Endothelial cell (in vitro differentiated cells): ENCODE results near the gene SPIRE1.

DNA sequence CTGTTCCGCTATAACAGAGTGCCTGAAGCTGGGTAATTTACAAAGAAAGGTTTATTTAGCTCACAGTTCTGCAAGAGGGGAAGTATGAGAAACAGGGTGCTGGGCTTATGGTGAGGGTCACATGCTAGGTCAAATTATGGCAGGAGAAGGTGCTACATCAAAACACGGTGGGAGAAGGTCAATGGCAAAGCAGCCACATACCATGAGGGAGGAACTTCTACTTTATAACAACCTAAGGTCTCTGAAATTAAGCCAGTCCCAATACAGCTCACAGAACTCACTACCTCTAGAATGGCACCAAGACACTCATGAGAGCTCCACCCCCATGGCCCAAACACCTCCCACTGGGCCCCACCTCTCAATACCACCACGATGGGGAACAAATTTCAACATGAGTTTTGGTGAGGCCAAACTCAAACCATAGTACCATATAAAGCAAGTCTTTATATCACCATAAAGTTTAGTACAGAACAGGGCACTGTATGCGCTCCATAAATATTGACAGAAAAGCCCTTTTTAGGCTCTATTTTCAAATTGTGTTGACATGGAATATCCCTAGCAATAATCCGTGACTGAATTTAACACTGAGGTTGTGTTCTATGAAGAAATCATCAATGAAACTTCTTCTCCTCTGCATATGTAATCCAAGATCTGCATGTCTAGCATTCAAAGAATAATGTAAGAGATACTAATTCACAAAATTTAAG, 3.3 kb downstream of the AFG3L2 start:
- PRO-cap: no peak

GRCh38 chr18:12470562-12471309, 63.0 kb downstream of the PRELID3A start:
- PRO-cap: unidirectional peak, minus-strand start at chr18:12470714

- PRO-cap: bidirectional peak, plus-strand start at chr18:12657596, minus-strand start at chr18:12657607; bidirectional peak, plus-strand start at chr18:12658219, minus-strand start at chr18:12657904
These were observed at the start of gene SPIRE1 for GRCh38 chr18:12657364-12658350. TSS of gene SPIRE1 (minus strand) at chr18:12658107.

DNA sequence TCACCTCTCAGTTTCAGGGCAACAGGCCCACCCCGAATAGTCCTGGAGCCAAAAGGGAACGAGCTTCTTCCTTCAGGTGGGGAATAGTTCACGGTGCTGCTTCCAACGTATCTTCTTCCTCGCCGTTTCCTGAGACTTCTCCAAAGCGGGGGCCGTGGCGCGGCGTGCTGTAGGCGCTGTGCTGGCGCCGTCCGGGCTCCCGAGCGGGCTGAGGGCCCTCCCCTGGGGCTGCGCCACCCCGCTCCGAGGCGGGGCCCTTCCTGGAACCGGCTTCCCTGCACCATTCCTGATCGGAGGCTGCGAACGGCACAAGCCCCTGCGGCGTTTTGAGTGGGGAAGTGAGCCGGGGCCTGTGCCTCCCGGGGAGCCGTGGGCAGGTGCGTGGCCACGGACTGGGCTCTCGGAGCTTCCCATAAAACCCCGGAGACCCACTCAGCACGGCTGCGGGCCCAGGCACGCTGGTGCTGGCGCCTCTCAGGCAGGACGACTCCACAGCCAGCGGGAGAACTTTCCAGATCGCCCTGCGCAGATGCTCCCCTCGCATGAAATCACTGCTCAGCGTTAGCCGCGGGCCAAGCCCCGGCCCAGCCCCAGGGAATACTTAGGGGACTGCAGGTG, 74.7 kb downstream of the PSMG2 start:
- PRO-cap: unidirectional peak, minus-strand start at position 197 of the sequence

DNA sequence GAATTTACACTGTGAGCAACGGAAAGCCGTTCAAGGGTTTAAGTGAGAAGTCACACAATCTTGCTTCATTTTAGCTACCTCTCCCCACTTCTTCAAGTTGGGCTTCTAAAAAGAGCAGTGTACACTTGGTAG, 3.8 kb downstream of the PTPN2 start:
- PRO-cap: no peak

- PRO-cap: no peak
These were observed 12.9 kb upstream of the PTPN2 start for GRCh38 chr18:12896991-12897336.

GRCh38 chr18:12921285-12921655, 26.5 kb upstream of the SEH1L start:
- PRO-cap: no peak

- PRO-cap: no peak
These were observed 95.8 kb downstream of the CEP192 start for GRCh38 chr18:13087020-13087224.

GRCh38 chr18:13110306-13110998, 108.1 kb upstream of the LDLRAD4 start:
- PRO-cap: no peak

- PRO-cap: bidirectional peak, plus-strand start at chr18:13217634, minus-strand start at chr18:13217565; bidirectional peak, plus-strand start at chr18:13217865, minus-strand start at chr18:13217841; bidirectional peak, plus-strand start at chr18:13218225, minus-strand start at chr18:13218135; bidirectional peak, plus-strand start at chr18:13218433, minus-strand start at chr18:13218472
These were observed 765 bp upstream of the LDLRAD4 start for GRCh38 chr18:13217419-13218571.

GRCh38 chr18:13265919-13267238, 47.8 kb downstream of the LDLRAD4 start:
- PRO-cap: no peak

DNA sequence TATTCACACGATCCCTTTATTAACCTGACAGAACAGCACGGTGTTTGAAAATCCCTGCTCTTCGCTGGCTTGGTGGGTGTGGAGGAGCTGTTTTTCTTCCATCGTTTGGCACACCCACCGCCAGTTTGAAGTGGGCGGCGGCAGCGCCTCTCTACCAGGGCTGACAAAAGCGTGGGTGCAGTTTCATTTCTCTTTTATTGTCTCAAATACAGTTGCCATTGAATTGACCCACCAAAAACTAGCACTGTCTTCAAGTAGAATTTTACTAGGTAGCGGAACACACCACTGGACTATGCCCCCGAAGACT, 60.6 kb downstream of the LDLRAD4 start:
- PRO-cap: no peak

- PRO-cap: no peak
These were observed 66.2 kb downstream of the LDLRAD4 start for GRCh38 chr18:13284559-13285317.

DNA sequence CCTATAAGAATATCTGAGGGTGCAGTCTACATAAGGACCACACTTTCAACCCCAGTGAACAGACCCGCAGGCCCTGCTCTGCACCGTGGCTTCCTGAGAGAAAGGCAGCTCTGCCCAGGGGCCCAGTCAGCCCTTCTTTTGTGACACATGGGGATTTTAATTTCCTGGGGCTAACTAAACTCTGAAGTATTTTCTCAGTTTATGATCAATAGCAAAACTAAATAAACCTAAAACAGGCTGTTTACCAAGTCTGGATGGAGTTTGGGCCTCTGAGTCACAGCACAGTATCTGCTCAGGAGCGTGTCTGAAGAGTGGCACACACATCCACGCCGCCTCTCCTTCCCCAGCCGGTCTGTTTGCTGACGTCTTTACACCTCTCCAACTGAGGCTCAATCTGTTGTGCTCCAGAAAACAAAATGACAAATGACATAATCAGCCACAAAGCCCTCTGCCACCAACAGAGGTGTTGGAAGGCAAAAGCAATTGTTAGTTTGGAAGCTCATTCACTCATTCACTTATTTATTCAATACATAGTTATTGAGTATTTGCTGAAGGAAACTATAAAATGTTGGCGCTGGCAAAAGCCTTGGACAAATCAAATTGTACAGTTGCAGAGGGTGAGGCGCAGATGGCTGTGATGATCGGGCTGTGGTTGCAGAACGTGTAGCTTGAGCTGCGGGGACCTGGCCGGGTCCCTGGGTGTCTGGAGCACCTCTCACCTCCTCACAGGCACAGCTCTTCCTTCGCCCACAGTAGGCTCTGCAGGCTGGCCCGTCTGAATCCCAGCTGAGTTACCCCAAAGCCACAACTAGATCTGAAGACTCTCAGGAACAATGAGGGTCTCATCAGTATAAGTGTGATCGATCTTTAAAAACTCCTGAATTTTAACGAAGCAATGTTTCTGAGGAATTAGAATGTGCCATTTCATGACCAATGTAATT, 72.5 kb downstream of the LDLRAD4 start:
- PRO-cap: no peak

- PRO-cap: no peak
These were observed 118.8 kb downstream of the LDLRAD4 start for GRCh38 chr18:13337344-13337768.

- PRO-cap: no peak
These were observed 233.9 kb downstream of the LDLRAD4 start for GRCh38 chr18:13451971-13453396.

- PRO-cap: no peak
These were observed 252.7 kb downstream of the LDLRAD4 start for GRCh38 chr18:13471030-13471871.

GRCh38 chr18:13543309-13543669, 183.1 kb downstream of the FAM210A start:
- PRO-cap: no peak

GRCh38 chr18:13563134-13563833, 163.1 kb downstream of the FAM210A start:
- PRO-cap: bidirectional peak, plus-strand start at chr18:13563505, minus-strand start at chr18:13563378

GRCh38 chr18:13613526-13614565, 112.5 kb downstream of the FAM210A start:
- PRO-cap: no peak